HL-60 (cell line): ENCODE data around the gene CACHD1.

DNA sequence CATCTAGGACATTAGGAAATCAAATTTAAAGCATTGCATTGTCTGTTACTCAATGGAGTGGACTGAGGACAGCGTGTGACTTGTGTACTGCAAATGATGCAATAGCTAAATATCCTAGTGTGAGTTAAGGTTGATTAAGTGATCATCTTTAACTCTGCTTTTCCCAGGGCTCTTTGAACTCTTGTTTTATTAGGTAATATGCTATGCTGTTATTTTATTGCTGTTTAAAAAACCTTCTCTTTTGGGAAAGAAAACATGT lies 38.6 kb downstream of the NFIA start:
- RRBS: no CpG with 5 or more reads among the region's 1 CpG

- RRBS: no CpG with 5 or more reads among the region's 2 CpGs
These were observed 42.4 kb downstream of the NFIA start for GRCh38 chr1:61124775-61125199.

DNA sequence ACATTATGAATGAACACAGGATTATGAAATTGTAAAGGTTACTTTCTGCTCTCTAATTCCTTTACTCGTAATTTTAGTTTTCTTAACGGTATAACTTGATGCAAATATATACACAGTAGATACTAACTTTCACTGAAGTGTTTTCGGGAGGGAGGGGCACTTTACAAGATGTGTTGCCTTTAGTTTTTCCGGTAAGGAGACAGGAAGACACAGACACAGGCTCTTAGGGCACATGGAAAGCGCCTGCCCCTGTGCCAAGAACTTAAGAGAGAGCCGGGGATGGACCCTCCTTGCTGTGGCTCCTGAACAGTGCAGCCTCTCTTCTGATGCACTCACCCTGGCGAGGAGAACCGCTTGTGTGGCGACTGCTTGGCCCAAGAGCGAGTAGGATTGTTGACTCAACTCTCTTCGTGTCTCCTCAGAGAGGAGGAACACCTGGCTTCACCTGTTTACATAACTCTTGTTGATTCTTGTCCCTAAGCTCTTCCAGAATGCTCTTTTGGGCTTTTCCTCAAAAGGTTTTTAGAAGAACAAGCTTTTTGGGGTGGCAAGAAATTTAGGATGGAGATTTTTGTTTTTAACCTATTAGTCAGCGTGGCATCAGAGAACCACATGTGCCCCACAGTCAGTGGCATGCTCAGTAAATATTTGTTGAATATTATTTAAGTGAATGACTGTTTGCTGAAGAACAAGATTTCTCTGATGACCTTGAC lies 60.4 kb downstream of the NFIA start:
- RRBS: 83% methylated on average over 3 of the region's 12 CpGs

DNA sequence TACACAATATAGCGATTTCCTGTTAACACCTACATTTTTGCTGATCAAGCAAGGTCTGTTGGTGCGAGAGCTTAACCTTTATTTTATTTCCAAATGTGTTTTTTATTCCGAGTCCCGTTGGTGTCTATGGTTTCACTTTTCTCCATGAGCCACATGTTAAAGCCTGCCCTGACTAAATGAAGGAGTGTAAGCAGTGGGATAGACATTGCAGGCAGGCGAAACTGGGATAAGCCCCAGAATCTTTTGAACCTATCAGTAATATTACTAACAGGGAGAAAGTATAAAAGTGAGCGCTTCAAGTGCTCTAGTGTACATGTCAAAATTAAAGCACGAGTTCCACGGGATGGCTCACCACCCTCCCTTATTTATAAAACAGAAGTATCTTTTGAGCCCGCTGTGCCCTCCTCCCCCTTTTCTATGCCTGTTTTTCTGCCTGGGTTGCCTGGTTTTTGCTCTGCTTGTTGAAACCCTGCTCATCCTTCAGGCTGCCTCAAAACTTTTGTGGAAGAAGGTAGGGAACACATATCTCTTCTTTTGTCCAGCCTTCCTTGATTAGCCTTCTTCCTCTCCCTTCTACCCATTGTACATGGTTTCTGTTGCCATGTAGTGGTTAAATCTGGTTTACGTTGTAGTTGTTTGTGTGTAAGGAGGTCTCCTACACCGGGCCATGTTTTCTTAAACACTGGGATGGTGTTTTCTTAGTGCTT lies 120.8 kb downstream of the NFIA start:
- RRBS: no CpG with 5 or more reads among the region's 11 CpGs

DNA sequence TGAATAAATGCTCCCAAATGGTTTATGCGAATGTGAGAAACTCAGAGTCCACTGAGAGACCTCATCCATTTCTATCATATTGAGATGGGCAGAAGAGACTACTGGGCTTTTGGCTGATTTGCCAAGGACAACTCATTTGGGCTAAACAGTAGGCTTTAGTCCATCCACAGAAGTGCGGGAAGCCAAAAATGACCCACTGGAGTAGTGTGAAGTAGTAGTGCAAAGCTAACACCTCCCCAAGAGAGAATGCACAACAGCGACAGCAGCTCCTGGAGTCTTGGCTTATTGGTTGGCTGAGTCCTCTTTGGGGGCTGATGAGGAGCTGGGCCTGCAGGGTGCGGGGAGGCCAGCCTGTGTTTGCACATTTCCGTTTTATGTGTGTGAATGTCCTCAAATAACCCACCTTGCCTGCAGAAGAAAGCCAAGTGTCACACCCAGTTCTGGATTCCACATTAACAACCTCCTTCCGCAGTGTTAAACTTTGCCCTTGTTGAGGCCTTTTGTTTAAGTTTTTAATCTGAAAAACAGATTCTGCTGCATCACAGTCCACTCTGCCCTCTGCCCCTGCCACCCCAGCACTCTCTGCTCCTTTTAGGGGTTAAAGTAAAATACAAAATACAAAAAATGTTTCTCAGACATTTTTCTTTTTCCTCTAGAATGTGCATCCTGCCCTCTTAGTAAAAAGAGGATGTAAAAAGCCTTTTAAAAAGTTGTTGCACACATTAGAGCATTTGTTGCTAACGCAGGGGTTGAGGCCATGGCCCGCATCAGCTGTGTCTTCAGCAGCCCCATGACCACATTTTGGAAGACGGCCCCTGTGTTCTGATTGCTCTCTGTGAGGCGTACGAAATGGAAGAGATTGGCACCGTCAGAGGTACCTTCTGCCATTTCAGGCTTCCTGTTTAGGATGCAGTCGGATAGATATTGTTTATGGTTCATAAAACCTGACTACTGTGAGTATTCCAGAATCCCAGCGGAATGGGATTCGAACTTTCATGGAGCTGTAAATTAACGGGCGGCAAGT lies 274.4 kb downstream of the TM2D1 start:
- RRBS: no CpG with 5 or more reads among the region's 17 CpGs

DNA sequence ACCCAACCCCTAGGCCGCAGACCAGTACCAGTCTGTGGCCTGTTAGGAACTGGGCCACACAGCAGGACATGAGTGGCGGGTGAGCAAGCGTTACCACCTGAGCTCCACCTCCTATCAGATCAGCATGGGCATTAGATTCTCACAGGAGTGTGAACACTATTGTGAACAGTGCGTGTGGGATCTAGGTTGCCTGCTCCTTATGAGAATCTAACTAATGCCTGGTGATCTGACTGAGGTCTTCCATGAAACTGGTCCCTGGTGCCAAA lies 208.7 kb downstream of the TM2D1 start:
- RRBS: no CpG with 5 or more reads among the region's 4 CpGs

DNA sequence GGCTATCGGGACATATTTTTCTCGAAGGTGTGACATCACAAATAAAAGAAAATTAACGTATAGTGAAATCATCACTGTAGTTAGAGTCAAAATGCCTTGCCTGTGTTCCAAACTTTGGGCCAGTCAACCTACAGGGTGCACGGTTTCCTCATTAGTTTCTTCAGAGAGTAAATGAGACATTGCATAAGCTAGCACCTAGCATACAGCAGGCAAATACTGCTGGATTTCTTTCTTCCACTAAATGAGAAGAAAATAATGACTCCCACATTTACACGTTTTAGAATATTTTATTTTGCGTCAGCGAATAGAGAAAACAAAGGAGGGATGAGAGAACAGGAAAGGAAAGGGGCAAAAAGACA lies 570 bp upstream of the PATJ start:
- RRBS: no CpG with 5 or more reads among the region's 7 CpGs

GRCh38 chr1:62621851-62622455 lies 24.6 kb downstream of the ANGPTL3 start:
- RRBS: no CpG with 5 or more reads among the region's 1 CpG

GRCh38 chr1:63327353-63328018 lies 5.1 kb downstream of the FOXD3 start:
- RRBS: 3% methylated on average over 10 of the region's 28 CpGs

DNA sequence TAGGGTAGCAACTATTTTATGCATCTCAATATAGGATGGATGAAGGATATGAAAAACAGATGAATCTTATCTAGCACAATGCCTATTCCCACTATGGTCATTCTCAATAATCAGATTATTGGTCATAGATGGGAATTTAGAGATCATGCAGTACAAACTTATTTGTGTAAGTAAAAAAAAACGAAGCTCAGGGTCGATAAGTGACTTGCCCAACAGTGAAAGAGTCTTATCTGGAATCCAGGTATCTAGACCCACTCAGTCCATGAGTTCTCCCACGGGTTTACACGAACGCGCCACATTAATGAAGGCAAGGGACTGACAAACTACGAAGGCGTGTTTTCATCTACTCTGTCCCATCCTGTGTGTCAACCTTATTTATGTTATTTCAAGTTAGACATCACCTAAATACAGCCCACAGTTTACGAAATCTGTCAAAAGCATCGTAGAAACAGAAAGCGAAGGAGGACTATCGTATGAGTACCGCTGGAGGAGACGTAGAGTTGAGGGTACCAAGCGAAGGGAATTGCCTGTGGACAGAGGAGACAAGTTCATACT lies 475 bp downstream of the ITGB3BP start:
- RRBS: no CpG with 5 or more reads among the region's 15 CpGs

- RRBS: no CpG with 5 or more reads among the region's 14 CpGs
These were observed 25.3 kb downstream of the EFCAB7 start for GRCh38 chr1:63548588-63549160.

- RRBS: no CpG with 5 or more reads among the region's 10 CpGs
These were observed 15.2 kb downstream of the ROR1 start for GRCh38 chr1:63788890-63789557.

DNA sequence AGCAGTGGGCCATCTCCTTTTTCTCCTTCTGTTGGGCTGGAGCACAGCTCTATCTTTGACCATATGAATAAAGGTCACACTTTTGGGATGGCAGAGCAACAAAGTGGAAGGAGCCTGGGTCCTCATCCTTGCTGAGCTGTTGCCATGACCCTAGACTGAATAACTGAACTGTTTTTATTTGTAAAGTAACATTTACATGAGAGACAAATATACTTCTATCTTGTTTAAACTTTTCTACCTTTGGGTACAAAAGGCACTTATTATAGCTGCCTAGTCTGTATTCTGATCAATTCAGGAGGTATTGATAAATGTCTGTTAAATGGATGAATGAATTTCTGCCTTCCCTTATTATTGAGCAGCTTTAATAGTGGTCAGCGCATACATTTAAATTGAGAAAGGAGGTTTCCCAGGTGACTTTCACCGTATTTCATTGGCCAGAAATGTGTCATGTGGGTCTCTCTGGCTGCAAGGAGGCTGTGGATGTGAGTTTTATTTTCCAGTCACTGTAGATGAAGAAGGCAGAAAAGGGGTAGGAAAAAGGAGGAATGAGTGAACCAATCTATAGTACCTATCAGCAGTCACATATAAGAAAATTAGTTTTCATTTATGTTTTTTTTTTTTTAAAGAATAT lies 34.5 kb downstream of the ROR1 start:
- RRBS: no CpG with 5 or more reads among the region's 2 CpGs

DNA sequence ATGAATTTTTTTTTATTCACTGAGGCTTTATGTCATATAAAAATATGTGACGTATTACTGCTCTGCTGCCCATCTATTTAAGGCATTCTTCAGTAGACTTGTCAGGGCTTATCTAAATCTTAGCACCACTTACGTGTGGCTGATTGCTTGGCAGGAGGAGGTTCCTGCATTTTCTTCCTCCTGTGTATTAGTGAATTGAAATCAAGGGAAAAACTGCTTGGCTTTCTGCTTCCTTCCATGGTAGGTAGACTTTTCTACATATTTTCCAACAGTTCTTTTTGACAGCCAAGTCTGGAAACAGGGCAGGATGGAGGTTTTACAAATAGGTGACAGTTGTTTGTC lies 80.3 kb downstream of the ROR1 start:
- RRBS: no CpG with 5 or more reads among the region's 2 CpGs

GRCh38 chr1:63897600-63898640 lies 124.1 kb downstream of the ROR1 start:
- RRBS: no CpG with 5 or more reads among the region's 5 CpGs

- RRBS: no CpG with 5 or more reads among the region's 10 CpGs
These were observed 176.1 kb downstream of the ROR1 start for GRCh38 chr1:63949735-63950547.

GRCh38 chr1:64469906-64471025 lies at the start of gene CACHD1:
Gene CACHD1 (plus strand): TSS chr1:64470129.
- RRBS: 4% methylated on average over 64 of the region's 126 CpGs

DNA sequence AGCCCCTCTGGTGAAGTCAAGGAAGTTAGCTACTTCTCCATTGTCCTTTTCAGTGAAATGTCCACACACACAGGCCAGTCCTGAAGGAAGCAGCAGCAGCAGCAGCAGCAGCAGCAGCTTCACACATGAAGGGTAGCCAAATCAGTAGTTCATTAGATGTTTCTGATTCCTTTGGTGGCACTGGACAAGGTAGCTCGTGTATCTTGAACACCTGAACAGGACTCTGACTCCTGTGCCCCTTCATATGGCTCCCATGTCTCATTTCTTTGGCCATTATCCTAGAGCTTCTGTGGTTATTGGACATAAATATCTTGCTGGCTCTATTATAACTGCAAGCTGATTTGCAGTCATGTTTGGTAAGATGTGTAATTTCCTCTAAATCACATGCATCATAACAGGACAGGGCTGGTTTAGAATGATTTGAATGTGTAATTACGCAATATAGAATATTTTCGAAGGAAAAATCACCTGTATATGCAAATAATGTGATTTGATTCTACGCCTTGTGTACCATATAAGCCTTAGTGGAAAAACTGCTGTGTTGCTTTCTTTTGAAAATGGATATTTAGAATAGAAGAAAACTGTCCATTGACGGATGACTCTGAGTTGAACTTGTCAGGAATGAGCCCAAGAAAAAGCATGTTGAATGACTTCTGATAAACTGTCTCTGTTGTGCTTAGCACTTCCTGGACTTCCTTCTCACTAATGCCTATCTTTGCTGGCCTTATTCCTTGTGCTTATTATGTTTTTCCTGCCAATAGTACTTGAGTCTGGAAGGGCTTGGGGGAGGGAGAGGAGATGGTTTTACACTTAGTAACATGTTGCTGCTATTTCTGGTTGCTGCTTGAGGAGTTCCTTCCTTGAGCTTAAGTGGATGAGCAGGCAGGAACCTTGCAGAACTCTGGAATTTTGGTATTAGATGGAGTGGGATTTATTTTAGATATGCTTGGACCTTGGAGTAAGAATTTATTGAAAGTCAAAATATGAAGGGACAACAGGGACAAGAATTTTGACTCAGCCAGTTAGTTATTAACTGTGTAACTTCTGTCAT lies 6.4 kb downstream of the CACHD1 start:
- RRBS: no CpG with 5 or more reads among the region's 5 CpGs